ENCODE results near the genes MT2A, CCL22 and ADGRG5.

DNA sequence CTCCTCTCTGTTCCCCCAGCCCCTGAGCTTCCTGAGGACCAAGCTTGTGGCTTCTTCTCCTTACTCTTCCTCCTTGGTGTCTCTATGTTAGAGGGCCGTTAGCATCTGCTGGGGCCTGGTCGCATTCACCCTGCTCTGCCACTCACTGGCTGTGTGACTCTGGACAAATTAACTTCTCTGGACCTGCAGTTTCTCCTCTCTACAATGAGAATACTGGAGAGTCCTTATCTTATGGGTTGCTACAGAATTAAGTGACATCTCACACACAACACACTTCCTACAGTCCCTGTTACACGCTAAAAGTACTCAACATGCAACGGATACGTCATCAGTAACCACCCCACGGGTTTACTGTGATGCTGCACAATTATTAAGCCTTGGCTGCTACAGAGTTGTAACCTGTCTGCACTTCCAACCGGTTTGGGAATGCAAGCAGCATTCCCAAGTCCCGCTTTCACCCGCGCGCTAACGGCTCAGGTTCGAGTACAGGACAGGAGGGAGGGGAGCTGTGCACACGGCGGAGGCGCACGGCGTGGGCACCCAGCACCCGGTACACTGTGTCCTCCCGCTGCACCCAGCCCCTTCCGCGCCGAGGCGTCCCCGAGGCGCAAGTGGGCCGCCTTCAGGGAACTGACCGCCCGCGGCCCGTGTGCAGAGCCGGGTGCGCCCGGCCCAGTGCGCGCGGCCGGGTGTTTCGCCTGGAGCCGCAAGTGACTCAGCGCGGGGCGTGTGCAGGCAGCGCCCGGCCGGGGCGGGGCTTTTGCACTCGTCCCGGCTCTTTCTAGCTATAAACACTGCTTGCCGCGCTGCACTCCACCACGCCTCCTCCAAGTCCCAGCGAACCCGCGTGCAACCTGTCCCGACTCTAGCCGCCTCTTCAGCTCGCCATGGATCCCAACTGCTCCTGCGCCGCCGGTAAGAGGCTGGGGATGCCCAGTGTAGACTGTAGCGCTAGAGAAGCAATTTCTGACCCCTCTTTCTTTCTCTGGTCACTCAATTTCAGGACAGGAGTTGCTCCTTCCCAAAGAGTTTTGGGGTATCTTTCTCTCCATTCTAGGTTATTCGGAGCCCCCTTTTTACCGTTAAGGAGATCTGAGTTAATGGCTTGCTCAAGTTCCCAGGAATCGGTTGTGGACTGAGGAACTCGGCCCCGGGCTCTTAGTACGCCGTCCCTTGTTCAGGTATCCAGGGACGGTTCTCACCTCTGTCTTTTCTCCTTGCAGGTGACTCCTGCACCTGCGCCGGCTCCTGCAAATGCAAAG lies at the start of gene MT2A:
Gene MT2A (plus strand): TSS at position 816 of the 1,262 bp plus-strand sequence.
- PRO-cap = bidirectional peak, plus-strand start at position 816 of the sequence, minus-strand start at position 712 of the sequence

GRCh38 chr16:56627130-56627866 lies 1.7 kb downstream of the MT1E start:
- PRO-cap = no peak

DNA sequence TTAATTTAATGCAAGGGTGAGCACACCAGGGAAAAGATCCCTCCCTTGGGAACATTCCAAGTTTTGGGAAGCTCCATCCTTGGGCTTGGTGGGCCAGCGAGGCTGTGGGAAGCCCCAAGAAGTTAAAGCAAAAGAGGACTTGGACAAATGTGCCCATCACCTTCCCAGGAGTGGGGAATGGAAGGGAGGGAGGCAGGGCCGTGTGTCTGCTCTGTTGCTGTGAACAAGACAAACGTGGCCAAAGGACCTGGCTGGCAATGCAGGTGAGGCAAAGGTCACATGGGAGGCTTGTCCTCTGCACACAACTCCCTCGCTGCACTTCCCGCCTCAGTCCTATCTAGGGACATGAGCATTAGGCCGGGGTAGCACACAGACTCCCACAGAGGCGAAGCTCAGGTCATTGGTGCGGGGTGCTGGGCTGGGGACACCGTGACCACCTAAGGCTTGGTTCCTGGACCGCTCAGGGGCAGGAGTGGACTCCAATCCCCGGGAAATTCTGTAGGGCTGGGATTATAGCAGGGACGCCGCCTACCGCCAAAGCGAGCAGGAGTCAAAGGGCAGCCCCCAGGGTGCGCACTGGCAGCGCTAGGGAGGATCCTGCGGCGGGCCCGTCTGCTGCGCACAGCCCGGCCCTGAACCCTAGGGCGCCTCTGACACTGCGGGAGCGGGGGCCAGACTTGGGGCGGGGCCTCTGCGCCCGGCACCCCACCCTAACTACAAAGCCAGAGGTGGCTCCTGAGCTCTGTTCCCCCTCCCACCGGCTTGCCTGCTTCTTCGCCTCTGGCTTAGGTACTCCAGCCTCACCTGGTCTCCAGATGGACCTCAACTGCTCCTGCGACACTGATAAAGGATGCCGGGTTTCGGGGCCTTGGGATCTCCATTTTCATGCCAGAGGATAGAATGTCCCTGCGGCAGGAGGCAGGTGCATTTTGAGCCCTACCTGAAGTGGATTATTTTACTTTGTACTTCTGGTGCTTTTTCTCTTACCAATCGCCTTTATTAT lies 4.0 kb upstream of the MT1B start:
- PRO-cap = no peak

GRCh38 chr16:56666869-56667861 lies 700 bp downstream of the MT1G start:
- PRO-cap = no peak

DNA sequence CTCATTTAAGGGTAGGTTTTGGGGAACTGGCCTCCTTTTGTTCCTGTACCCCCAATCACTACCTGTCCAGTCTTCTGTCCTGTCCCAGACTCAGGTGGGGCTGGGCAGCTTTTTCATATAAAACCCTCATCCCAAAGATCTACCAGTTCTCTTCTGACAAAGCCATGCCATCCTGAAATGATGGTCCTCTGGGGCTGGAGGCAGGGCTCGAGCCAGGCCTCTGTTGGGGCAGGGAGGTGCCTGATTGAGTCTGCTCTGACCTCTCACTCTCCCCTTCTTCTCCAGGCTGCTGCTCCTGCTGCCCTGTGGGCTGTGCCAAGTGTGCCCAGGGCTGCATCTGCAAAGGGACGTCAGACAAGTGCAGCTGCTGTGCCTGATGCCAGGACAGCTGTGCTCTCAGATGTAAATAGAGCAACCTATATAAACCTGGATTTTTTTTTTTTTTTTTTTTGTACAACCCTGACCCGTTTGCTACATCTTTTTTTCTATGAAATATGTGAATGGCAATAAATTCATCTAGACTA lies 1.5 kb downstream of the MT1X start:
- PRO-cap = no peak

- PRO-cap = no peak
Observed at GRCh38 chr16:56849669-56850327, 15.2 kb upstream of the SLC12A3 start.

DNA sequence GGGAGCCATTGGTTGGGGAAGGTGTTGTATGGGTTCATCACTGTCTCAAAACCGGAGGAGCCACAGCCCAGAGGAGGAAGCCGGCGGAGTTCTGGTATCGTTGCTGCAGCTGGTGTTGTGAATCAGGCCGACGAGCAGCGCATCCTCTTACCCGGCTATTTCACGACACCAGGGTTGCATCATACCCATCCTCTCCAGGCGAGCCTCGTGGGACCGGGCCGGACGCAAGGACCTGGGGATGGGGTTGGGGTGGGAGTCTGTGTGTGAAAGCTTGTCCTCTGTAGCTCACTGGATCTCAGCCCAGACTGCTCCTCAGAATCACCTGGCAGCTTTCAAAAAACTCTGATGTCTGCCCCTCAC lies 6.6 kb upstream of the SLC12A3 start:
- PRO-cap = no peak

- PRO-cap = no peak
Observed at GRCh38 chr16:56915765-56916264, 16.1 kb upstream of the HERPUD1 start.

GRCh38 chr16:56917902-56918576 lies 13.9 kb upstream of the HERPUD1 start:
- PRO-cap = no peak

GRCh38 chr16:56946390-56947620 lies 14.9 kb downstream of the HERPUD1 start:
- PRO-cap = no peak

DNA sequence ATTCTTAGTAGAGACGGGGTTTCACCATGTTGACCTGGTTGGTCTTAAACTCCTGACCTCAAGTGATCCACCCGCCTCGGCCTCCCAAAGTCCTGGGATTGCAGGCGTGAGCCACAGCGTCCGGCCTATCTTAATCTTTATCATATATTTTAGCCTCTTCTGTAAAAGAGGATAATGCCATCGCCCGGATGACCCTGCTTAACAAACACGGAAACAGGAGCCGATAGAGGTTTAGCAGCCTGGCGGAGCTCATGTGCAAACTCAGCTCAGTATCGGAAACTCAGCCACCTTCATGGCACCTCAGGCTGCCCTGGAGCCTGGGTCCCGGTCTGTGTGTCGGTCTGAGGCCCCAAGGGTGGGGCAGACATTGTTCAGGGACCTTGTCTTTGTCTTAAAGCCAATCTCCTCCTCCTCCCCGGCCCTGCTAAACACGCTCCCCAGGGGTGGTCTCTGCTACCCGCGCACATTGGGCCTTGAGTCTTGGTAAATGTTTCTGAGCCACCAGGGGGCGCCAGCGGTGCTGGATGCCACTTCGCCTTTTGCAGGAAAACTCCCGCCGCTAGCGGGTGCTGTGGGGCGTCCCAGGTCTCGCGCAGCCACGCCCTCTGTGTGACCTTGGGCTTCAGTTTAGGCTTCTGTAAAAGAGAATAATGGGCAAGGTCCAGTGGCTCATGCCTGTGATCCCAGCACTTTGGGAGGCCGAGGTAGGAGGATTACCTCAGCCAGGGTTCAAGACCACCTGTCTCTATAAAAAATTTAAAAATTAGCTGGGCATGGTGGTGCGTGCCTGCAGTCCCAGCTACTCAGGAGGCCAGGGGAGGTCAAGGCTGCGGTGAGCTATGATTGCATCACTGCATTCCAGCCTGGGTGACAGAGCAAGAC lies 2.7 kb downstream of the CETP start:
- PRO-cap = bidirectional peak, plus-strand start at position 625 of the sequence, minus-strand start at position 426 of the sequence

- PRO-cap = no peak
Observed at GRCh38 chr16:57042578-57043177, 49.7 kb upstream of the CPNE2 start.

DNA sequence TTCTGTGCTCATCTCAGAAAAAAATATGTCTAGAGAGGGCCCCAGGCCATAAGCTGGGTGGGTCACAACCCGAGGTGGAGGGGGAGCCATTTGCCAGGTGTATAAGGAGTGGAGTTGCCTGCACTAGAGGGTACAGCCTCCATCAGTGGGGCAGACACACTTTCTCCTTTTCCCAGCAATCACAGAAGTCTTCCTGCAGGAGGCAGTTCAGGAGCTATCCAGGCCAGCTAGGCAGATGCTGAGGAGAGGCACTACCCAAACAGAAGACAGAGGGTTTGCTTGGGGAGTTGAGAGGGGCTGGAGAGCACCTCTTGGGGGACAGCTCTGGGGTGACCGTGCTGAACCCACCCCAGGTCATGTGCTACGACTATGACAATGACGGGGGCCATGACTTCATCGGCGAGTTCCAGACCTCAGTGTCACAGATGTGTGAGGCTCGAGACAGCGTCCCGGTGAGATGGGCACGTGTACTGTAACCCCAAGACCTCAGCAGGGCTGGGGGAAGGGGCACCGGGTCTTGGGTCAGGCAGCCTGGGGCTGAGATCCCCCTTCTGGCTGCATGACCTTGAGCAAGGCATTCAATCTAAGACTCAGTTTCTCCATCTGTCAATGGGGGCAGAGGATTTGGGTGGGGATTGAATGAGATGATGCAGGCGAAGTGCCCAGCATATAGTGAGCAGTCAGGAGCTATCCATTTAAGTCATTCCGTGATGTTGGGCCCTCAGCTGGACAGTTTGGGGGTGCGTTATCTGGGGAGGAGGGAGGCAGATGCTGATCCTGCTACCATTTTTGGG lies 28.6 kb downstream of the CPNE2 start:
- PRO-cap = no peak

GRCh38 chr16:57181438-57181840 lies 4.4 kb downstream of the PSME3IP1 start:
- PRO-cap = no peak

- PRO-cap = no peak
Observed at GRCh38 chr16:57253628-57253981, 8.5 kb downstream of the ARL2BP start.

- PRO-cap = no peak
Observed at GRCh38 chr16:57358610-57359047, at the start of gene CCL22. Gene CCL22, plus strand, starts transcription at chr16:57358783.

DNA sequence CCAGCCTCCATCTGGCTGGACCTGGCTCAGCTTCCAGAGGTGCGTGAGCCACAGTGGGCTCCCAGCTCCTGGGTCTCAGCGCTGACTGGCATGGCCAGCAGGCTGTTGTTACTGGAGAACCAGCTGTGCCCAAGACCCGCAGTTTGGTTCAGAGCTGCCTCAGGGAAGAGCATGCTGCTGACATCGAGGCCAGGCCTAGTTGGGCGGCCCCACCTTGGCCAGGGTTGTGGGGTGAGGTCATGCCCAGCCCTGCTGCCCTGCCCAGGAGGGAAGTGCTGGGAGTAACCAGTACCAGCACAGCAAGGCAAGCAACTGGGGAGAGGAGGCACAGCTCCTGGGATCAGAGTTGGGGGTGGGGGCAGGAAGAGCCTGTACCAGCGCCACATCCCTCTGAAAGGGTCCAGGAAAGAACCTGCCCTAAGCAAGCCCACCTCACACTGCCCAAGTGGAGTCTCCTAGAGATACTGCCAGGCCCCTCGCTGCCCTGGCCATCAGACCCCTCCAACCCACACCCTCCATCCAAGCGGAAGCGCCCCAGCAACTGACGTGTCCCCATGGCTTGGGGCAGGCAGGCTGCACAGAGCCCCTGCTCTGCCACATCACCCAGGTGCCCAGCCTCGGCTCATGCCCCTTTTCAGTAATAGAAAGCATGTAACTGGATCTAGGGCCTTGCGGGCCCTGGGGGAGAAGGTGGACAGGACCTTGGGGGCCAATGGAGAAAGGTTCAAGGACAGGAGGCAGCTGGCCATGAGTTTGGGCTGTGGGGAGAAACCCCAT lies 1.0 kb downstream of the DOK4 start:
- PRO-cap = no peak

GRCh38 chr16:57525579-57526409 lies 10.6 kb downstream of the CCDC102A start:
- PRO-cap = no peak

DNA sequence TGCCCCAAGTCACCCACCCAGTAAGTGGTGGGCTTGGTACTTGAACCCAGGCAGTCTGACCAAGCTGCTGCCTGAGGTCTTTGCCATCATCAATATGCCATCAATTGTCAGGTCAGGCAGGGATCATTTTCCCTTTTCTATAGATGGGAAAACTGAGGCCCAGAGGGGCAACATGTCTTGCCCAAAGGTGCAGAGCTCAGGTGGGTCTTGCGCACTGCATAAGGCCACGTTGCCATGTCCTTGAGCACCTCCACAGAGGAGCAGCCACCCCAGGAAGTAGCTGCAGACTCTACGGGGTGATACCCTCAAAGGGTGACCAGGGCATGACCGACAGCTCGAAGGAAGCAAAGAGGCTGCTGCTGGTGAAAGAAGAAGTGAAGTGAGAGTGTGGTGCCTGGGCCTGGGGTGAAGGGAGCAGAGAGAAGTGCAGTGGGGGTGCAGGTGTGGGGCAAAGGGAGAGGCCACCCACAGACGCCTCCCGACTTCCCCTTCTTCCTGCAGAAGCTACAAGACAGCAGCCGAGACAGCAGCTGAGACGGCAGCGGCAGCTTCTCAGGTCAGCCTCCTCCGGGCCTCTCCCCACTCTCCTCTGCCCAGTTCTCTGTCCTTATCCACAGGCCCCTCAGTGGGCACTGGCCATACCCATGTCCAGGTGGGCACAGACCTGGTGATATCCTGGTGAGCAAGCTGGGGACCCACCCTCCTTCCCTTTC lies at the start of gene ADGRG5:
Gene ADGRG5 (plus strand): TSS at position 498 of the 713 bp plus-strand sequence.
- PRO-cap = no peak

DNA sequence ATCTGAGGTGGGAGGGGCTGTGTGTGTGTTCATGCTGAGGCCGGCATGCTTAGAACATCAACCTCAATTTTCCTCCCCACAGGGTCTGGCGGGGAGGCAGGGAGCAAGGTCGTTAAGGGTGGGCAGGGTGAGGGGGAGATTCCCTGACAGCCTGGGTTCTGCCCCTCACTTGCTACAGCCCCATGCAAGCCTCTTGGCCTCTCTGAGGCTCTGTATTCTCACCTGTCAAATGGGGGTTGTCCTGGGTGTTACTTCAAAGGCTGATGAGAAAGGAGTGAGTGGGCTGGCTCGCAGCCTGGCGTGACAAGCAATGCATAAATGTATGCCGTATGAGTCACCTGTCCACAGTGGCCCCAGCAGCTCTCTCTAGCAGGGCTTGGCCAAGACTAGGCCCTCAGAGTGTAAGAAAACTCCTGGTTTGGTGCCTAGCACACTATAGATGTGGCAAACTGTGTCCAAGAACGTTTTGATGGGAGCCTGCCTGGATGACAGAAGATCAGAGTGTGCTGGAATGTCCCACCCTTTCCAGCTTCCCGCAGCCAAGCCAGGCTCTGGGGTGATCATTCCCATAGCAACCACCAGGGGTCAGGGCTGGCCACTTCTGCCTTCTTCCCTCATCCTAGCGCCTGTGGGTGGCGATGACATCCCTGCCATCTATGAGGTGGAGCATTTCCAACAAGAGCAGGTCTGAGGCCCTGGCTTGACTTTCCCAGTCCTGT lies 37.3 kb upstream of the ADGRG1 start:
- PRO-cap = no peak